ENCODE measurements around a stretch of chr7.

DNA sequence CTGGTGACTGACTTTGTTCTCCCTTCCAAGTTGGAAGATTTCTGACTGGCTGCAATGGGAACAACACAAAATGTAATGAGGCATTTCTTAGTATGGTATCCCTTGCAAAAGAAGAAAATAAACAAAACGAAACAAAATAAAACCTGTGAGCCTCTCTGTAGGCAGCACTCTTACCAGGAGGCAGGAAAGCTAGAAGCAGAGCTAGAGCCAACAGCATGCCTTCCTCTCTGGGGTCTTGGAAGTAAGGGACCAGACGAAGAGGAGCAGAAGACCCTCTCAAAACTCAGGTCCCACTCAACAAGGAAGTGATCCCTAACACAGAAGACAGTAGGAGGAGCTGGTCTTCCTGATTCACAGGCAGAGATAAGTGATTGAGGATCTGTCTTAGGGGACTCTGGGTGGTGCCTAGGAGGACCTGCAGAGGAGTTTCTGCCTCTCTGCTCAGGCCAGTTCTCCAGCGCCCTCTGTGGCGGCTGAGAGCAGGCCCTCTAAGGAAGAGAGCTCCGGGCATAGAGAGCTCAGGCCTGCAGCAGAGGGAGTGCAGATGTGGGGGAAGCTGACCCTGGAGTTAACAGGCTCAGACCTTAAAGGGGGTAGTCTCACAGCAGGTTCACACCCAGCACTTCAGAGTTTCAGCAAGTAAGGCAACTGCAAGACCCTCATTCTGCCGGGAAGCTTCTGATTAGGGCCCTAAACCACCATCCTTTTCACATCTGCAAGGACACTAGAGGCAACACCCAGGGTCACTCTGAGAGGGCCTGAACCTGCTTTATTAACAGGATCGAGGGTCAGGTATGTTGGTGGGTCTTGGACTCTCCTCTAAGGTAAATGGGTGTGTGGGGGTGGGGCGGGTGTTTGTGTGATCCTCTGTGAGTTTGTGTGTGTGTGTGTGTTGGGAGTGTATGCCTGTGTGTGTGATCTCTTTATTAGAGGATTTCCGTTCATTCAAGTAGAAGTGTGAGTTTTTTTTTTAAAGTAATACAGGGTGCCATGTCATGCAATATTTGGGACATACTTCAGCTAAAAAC is 152.9 kb downstream of the STARD3NL start:
- PRO-cap, result no peak

GRCh38 chr7:39012782-39013297 is 35.1 kb downstream of the POU6F2 start:
- PRO-cap, result no peak

GRCh38 chr7:39592559-39593039 is 26.4 kb downstream of the YAE1 start:
- PRO-cap, result no peak

DNA sequence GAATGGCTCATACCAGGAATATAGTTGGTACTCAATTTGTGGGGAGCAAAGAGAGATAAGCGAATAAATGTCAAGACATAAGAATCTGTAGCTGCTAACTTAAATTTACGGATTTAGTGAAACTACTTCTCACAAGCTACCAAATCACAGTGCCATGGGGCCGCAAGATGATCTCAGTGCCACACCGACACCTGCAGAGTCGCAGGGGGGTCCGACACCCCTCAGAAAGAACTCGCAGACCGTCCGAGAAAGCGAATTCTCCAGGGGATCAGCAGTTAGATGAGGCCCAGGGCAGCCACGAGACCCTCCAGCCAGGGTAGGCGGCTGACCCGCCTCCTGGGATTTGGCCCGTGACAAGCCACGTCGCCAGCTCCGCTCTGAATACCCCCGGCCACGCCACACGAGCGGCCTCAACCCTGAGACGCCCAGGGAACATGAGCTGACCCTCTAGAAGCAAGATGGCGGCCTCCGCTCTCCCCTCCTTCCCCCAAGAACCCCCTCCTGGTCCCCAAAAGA is 554 bp upstream of the RALA start:
- PRO-cap, result unidirectional peak, plus-strand start at position 165 of the sequence

GRCh38 chr7:39624286-39624434 is 788 bp downstream of the RALA start:
- PRO-cap, result no peak

GRCh38 chr7:39722045-39722515 is 98.7 kb downstream of the RALA start:
- PRO-cap, result no peak

DNA sequence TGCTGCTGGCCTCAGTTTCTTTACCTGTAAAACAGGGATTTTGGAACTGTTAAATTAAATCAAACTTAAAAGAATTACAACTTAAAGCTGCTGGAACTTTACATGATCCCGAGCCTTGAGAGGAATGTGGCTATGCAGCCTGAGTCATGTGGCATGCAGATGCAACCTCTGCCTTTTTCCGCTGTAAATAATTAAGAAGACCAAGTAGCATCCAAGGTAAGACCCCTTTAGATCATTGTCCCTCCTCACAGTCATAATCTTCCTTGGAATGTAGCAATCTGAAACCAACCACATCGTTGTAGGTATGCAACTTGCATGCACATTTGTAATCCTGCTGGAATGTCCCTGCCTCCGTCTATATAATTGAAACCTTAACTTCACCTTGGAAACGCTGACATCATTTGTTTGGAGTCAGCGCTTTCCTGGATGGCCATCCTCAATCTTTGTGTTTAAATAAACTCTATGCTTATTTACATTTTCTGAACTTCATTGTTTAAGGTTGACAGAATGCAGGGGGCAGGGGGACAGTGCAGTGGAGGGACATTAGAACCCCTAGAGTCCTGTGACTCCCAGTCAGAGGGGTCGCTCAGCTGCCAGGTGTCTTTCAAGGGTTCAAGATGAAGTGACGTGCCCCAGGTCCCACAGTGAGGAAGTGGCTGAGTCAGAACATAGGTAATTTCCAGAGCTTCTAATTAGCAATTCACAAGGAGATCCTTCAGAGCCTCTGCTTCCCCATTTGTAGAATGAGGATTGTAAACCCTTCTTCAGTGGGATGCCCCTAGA is 110.6 kb downstream of the RALA start:
- PRO-cap, result no peak

DNA sequence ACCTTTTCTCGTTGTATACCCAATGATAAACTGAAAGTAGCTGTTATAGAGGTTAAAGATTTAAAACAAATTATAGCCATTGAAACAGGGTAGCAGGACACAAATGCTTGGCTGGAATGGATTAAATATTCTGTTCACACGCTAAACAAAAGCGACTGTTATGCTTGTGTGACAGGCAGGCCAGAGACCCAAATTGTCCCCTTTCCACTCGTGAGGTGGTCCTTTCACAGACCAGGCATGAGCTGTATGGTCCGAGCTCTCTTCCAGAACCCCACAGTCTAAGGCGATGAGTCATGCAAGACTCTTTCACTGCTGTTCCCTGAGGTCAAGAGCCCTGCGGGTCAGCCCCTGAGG is 136.7 kb downstream of the RALA start:
- PRO-cap, result no peak

DNA sequence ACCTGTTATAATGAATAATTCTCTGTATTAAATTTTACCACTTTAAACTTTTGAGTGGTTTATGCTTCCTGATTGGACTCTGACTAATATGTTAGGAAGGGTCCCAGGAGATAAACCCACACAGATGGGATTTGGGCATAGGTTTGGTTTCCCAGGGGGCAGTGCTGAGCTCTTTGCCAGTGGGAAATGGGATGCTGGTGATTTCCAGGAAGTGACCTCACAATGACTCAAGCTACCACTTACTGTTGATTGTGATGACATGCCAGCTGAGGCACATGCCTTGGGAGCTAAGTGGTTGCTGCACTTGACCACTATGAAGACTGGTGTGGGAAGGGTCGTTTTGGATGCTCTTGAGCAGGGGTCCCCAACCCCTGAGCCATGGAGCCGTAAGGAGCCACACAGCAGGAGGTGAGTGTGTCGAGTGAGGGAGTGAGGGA is 159.1 kb upstream of the CDK13 start:
- PRO-cap, result no peak

GRCh38 chr7:39971901-39972178 is 21.8 kb downstream of the CDK13 start:
- PRO-cap, result no peak

DNA sequence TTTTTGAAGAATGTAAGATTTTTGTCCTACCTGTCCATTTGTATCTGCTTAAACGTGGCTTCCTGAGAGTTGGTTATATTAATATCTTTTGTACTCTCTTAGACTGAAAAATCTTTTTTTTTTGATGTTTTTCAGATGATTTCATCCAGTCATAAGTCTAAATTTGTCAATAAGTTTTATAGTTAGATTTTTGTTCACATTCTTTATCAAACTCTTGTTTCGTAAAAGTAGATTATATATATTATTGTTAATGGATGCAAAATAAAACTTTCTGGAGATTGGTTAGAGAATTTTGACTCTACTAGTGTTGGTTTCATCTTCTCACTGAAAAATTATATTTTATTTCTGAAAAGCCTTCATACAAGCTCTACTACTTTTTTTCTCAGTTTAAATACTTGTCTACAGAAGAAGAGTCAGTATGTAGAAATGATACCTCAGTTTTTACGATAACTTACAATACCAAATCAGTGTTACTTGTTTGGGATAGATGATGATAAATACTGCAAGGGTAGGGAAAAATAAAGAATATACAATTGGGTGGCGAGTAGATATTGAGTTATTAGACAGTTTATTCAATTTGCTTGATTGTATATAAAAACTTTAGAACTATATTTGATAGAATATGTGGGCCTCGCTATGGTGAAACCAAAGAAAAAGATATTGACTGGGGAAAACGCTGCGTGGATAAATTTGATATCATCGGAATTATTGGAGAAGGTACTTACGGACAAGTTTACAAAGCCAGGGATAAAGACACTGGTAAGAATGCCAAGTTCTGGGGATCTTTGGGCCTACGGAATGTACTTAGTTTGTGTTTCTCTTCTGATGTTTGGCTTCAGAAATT is 48.9 kb downstream of the CDK13 start:
- PRO-cap, result no peak

- PRO-cap, result no peak
Measured at GRCh38 chr7:40221865-40222382, 87.1 kb downstream of the SUGCT start.

GRCh38 chr7:40469430-40469875 is 334.6 kb downstream of the SUGCT start:
- PRO-cap, result no peak

GRCh38 chr7:40897781-40898235 is 763.0 kb downstream of the SUGCT start:
- PRO-cap, result no peak

DNA sequence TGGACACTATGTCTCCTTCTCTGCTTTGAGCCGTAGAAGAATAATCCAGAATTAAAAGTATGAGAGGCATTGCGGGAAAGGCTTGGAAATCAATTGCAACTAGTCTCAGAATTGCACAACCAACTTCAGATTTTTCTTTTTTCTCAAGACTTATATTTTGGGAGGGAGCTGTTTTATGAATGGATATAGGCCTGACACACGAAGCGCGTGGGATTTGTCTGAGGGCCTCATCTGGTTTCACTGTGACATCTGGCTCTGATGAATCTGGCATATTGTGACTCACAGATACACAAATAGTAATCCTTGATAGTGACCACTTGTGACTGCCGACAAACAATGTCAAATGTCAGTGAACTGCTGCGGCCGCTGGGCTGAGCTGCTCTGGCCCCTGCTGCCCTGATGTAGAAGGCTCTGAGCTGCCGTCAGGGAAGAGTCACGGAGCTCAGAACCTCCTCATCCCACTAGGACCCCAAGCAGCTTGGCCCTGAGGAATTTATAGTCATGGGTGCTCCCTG is 655.1 kb downstream of the INHBA start:
- PRO-cap, result no peak

DNA sequence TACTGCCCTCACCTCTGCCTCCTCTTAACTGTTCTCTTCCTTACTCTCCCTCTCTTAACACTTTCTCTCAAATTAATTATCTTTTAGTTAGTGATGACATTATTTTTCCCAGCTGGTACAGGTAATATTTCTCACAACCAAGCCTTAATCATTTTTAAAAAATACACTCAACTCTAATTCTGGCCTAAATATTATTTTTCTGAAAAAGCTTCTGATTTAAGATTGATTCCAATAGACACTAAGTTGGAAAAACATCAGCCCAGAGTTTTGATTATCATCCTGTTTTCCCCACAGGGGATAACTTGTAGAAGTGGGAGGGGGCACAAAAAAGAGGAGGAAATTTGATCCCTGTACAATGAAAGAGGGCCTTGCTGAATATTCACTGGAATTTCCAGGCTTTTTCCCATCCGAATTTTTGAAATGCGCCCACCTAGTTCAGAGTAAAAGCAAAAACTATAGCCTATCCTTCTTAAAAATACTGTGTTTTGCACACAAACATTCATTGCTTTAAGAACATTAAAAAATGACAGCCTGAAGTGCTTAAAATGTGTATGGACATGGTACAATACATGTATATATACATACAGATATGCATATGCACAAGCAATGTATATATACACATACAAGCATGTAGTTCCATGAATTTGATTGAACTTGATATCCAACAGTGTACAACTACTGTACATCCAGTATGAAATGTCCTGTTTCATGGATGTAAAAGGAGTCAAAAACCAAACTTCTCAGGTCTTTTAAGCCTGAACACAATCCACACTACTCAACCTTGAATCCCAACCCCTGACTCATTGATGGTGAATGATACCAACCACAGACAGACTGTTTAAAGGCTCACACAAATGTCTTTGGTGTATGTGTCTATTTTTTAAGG is 15.0 kb downstream of the INHBA start:
- PRO-cap, result no peak

- PRO-cap, result bidirectional peak, plus-strand start at chr7:41698860, minus-strand start at chr7:41698745
Measured at GRCh38 chr7:41698341-41699238, 4.3 kb downstream of the INHBA start.

DNA sequence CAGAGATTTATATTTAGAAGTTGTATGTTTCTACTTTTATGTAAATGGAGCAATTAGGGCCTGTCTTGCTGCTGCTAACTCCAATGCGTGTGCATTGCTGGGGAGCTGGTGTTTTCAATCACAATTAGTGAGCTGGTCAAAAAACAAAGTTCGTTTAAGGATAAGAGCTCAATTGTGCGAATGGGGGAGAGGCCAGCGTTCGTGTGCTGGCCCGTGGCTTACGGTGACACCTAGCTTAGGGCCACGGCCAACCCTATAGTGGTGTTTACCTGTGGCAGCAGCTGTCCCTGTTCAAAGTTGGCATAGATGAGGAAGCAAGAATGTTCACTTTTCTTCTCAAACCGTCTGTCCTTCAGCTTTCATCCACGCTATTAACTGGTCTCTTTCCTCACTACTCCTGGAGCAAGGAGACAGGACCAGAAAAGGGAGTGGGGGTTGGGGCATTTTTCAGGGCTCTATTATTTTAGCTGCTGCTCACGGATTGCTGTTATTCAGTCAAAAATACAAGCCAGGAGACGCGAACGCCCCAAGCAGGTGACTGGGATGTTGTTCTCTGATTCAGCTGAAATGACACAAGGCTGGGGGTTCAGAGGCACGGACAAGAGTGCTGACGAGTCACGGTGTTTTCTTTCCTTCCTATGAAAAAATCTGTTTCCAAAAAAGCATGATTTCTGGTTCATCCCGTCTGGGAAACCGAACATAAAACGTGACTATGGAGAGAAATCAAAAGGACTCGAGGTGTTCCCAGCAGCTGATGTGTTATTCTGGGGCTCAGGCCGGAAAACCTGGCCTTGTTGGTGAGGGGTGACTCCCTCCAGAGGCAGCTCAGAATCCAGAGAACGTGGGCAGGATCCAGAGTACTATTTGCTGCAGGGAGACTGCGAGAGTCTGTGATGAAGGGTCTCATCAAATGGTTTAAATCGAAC is 3.3 kb upstream of the INHBA start:
- PRO-cap, result no peak

DNA sequence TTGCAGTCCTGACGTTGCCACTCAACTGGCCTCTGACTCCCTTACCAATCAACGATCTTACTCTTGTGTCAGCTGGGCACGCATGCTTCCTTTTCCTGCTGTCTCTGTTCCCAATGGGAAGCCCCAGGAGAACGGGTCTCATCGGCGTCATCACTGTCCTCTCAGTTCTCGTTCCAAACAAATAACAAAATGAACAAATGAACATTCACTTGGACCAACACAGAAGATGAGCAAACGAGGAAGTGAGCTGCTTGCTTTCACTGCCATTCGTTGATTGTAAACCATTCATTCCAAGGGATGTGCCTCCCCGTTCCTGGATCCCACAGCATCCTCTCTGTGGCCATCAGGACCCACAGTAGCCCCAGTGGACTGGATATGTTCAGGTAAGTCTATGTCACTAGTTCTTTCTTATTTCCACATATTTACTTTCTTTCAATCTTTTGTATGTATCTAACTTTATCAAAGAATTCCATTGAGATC is 227.4 kb downstream of the GLI3 start:
- PRO-cap, result no peak

DNA sequence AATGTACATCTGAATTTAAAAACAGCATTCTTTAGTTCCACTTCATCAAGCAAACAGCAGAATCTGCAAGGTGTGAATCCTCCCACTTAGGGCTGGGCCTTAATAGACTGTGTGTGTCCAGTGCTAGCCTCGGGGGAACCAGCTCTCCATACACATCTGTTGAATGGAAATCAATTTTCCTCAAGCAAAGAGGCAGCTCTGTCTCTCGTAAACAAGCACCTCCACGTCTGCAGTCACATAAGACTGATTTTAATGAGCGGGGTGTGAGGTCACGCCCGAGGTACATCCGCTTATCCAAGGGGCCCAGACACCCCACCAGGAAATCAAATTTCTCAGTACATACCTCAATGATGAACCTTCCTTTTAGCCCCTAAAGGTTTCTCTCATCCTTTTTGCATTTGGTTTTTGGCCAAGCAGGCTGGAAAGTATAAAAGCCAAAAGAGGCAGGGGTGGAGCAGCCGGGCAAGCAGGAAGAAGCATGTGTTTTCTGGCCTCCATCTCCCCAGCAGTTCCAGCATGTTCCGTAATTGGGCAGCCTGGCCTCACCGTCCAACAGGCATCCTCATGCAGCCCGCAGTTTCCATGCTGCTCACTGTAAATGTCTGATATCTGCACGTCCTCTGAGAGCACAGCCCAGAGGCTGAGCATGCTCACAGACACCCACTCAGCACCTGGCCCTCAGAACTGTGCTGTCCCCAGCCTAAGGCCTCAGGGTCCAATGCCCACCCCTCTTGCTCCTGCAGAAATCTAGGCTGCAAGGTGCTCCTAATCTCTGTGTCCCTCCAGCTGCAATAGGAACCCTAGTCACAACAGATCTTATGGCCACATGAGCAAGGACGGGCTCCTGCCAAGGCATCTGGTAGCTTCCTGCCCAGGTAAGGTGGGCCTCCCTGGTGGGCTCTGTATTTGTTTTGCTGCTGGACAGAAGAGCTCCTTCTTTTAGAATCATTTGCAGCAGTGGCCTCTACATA is 131.1 kb downstream of the GLI3 start:
- PRO-cap, result no peak